A673 (cell line): ENCODE data around the genes C1orf52, SELENOF, GBP3 and GBP4.

GRCh38 chr1:84433631-84434176 lies 35.4 kb downstream of the DNASE2B start:
- PRO-cap = no peak

DNA sequence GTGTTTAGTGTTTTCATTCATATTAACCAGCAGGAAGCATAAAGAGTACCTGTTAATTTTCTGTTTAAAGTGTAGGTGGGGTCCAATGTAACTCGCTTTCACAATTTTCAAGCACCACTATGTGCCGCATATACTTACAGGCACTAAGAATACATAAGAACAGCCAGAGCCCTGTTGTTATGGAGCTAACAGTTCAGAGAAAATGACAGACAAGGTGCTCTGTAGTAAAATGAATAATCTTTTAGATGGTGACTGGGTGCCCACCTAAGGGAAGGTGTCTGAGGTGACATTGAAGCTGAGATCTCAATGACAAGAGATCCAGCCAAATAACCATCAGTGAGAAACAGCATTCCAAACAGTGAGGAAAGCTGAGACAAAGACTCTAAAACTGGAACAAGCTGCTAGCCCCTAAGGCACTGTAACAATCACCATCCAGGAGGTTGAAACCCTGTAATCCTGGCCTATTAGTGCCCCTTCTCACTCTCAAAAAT lies 2.5 kb upstream of the SPATA1 start:
- PRO-cap = no peak

DNA sequence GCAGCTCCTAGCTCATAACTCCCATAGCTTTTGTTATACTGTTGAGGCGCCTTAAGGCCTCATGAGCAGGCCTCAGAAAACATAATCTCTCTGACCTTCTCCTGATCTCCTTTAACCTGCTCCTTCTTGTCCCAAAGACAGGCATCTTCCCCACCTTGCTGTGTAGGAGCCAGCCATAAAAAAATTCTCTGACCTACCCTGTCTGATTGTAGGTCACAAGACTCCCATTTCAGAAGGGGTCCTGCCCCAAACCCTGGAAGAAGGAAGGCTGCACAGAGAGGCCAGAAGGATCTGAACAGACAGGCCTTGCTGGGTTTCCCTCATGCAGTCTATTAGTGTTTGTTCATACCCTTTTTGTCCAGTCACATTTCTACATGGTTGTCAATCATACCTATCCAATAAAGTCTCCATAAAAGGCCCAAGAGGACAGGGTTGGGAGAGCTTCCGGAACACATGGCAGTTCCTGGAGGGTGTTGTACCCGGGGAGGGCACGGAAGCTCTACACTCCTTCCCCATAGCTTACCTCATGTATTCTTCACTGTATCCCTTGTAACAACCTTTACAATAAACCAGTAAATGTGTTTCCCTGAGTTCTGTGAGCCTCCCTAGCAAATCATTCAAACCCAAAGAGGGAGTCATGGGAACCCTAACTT lies 28.2 kb downstream of the MCOLN2 start:
- PRO-cap = no peak

DNA sequence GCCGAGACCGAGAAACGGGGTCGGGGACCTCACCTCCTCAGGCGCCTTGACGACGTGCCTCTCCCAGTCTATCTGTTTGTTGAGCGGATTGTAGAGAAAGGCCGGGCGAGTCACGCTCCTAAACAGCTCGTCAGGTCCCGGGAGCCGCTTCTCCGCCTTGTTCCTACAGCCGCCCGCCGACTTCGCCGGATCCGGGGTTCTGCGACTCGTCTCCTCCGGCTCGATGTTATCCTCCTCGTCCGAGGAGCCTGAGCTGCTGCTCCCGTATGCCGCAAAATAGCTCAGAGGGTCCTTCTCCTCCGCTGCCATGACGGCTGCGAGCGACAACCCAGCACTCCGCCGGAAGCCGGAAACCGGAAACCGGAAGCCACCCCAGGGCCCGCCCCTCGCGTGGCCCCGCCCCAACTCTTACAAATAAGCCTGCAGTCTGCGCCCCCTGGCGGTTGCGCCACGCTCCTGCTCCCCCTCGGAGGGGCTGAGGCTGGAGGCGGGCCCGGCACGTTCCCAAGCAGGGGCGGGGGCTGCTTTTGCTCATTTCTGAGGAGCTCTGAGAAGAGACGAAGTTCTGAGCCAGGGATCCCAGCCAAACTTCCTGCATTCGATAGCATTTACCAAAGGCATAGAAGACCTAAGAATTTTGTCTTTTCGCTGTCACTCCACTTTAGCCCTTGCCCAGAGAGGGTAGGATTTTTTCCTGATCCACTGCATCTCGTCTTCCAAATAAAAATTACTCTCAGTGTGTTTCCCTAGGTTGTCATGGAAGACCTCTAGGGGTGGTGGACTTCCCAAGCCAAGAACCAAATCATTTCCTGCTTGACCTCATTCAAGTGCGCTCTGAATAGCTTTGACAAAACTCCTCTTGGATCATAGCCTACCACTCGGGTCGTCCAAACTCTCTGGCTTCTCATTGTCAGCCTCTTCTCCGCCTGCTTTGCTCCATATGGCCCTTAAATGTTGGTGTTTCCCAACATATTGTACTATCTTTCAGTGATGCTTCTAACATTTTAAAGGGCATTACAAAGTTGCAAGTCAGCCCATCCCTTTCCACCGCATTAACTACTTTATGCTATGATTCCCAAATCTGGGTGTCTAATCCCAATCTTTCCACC lies at the start of gene C1orf52:
Gene C1orf52, minus strand, starts transcription at position 338 of the 1,109 bp plus-strand sequence.
- PRO-cap = bidirectional peak, plus-strand start at position 534 of the sequence, minus-strand start at position 345 of the sequence

- PRO-cap = no peak
Observed at GRCh38 chr1:85273550-85274260, 2.7 kb downstream of the BCL10 start.

GRCh38 chr1:85471046-85471353 lies 6.0 kb upstream of the DDAH1 start:
- PRO-cap = no peak

GRCh38 chr1:86703594-86703953 lies 802 bp upstream of the SH3GLB1 start:
- PRO-cap = no peak

DNA sequence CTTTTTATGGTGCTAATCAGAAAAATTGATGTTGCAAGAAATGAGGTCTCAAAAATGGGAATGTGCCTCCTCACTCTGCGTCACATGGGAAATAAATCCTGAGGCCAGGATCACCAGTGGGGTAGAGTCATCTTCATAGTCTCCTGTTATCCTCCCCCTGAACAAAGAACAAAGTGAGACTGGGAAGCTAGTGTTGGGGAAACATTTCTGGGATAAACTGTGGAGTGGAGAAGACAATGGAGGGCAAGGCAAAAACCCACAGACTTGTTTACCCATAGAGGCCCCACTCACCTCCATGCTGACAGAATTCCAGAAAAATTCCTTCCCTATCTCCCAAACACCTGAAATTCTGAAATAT lies 41.6 kb downstream of the SH3GLB1 start:
- PRO-cap = no peak

DNA sequence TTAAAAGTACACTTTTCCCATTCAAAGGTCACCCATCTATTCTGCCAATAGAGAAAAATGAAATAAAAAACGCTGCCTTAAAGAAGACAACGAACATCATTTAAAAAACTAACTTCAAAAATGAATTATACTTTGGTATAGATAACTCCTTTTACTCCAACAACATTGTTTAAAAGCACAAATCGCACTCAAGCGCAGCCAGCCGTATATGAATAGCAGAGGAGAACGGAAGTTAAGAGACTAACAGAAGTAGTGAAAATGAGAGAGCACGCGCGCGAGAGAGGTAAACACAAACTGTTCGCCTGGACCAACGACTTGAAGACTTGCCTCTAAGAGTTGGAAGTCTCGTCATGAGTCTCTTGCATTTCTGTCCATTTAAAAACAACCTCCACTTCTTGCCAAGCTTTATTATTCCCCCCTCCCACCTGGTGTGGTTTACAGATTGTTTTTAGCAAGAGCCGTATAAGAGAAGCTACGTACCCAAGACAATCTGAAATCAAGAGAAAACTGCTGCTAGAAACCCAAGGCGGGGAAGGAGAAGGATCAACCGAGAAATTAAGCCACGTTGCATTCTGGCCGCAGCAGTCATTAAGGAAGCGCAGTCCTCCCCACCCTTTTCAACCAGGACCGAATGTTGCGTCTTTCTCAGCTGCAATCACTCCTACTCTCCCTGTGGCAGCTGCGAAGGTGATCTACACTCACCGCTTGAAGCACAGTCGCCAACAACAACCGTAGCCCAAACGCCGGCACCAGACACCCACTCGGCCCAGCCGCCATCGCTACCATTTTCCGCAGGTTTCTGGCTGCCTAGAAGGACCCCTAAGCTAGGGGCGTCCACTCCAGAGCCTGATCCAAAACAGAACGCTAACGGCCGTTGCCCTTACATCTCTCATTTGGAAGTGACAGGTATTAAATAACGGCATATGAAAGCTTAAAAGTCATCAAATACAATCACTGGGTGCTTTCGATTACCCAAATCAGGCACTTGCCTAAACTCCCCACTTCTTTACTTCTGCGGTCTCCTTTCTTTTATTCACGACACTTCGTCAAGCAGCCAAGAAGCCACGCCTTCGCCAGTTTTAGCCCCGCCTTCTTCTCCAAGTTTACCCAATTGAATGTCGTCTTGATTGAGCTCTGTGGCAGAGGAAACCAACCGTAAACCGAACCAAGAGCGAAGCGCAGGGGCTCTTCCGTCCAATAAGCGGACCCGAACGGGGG lies at the start of gene SELENOF:
Gene SELENOF, minus strand, starts transcription at position 801 of the 1,218 bp plus-strand sequence.
- PRO-cap = bidirectional peak, plus-strand start at position 568 of the sequence, minus-strand start at position 325 of the sequence; bidirectional peak, plus-strand start at position 786 of the sequence, minus-strand start at position 801 of the sequence; bidirectional peak, plus-strand start outside the sequence, minus-strand start at position 1,045 of the sequence

DNA sequence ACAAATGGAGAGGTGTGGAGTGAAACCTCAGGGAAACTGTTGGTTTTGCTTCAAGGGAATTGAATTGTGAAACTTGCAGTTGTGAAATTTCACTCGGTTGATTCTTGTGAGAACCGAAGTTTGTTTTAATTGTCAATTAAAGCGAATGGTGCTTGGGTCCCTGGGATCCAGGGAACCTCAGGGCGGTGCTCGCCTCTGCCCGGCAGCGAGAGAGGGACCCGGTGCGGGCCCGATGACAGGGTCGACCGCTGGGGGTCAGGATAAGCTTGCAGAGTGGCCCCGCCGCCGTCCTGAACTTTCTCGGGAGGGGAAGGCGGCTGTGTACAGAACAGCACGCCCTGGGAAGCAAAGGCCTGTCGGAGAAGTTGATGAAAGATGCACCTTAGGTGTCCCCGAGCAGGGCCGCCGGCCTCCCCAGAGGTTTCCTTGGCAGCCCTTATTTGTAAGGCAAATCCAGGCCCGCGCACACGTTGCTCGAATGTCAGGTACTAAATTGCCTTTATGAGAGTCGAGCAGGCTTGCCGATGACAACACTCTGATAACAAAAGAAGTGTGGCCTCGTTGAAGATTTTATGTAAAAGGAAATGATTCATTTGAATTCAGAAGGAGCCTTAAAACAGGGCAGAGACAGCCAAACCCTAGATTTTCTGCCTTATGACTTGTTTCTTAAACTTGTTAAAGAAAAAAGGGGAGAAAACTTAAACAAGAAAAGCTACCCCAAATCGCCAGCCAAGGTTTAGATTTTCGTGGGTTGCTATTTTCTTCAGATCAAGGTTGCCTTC lies 176.7 kb upstream of the LMO4 start:
- PRO-cap = no peak

GRCh38 chr1:87328419-87328600 lies 370 bp upstream of the LMO4 start:
- PRO-cap = bidirectional peak, plus-strand start at chr1:87328484, minus-strand start at chr1:87328308

GRCh38 chr1:87331919-87332553 lies 3.4 kb downstream of the LMO4 start:
- PRO-cap = no peak

GRCh38 chr1:87346159-87346677 lies 17.5 kb downstream of the LMO4 start:
- PRO-cap = no peak

GRCh38 chr1:87392657-87393135 lies 64.0 kb downstream of the LMO4 start:
- PRO-cap = no peak

DNA sequence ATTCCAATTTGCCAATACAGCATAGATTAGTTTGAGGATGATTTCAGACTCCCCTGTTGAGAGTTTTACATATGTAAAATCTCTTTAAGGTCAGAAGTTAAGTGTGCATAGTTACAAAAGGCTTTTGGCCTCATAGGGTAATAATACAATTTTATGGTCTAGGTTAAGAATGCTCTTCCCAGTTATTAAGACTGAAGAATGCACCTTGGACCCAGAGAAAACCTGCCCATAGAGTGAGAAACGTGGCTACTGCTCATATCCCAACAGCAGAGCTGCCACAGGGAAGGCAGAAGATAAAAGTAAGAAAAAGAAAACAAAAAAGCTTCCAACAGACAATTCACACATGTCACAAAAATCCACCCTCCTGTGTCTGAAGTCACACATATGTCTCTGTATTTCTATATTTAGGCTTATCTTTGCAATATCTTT lies 255.9 kb downstream of the LMO4 start:
- PRO-cap = no peak

DNA sequence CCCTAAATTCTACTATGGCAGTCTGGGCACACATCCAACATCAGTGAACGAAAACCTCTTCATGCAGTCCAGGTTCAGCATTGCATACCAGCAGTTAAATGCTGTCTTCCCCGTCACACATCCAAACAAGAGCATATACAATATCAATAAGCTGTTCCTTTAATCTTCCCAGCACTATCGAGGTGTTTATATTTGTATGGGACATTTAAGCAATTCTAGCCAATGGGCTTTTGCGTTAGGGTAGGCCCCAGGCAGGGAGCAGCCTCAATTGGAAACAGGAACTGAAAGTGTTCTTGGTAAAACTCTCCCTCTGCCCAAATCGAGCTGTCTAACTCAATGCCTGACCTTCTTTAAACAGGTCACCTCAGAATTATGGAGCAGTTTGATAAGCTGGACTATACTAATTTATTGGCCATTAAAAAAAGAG lies 497.9 kb downstream of the LMO4 start:
- PRO-cap = bidirectional peak, plus-strand start outside the sequence, minus-strand start at position 283 of the sequence

DNA sequence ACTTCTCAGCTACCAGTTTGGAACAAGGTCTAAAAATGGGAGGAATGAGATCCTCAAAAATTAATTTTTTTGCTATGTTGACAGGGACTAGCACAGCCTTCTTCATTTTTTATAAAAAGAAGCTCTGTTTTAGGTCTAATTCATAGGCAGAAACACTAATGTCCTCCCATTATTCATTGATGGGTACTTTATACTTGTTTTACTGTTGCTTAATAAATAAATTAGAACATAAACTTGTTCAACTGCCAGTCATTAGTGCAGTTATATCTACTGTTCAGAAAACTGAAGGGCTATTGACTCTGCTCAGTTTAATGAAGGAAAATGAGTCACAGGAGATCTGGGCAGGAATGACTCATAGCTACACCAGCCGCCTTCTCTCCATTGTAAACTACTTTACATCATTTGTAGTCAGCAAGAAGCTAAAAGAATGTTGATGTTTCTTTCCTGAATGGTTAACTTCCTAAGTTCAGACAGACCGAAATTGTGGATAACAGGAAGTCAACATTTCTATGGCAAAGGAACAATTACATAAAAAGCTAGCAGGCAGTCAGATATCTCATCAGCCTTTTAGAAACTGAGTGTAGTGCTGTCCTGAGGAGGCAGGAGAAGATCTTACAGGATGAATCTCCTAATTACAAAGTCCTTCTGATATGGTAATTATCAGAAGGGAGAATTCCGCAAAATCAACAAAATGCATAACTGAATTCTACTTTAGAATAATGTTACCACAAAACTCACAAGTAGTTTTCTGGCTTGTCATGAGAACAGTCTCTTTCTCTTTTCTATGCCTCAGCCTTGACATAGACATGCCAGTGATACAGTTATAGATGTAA lies 356.4 kb upstream of the PKN2 start:
- PRO-cap = bidirectional peak, plus-strand start at position 559 of the sequence, minus-strand start at position 284 of the sequence

GRCh38 chr1:89022127-89023071 lies at the start of gene GBP3:
GBP3 (minus strand) TSS chr1:89022866.
- PRO-cap = unidirectional peak, plus-strand start at chr1:89022428; bidirectional peak, plus-strand start at chr1:89022947, minus-strand start at chr1:89022807

- PRO-cap = no peak
Observed at GRCh38 chr1:89068167-89068695, 3.2 kb upstream of the GBP1 start.

DNA sequence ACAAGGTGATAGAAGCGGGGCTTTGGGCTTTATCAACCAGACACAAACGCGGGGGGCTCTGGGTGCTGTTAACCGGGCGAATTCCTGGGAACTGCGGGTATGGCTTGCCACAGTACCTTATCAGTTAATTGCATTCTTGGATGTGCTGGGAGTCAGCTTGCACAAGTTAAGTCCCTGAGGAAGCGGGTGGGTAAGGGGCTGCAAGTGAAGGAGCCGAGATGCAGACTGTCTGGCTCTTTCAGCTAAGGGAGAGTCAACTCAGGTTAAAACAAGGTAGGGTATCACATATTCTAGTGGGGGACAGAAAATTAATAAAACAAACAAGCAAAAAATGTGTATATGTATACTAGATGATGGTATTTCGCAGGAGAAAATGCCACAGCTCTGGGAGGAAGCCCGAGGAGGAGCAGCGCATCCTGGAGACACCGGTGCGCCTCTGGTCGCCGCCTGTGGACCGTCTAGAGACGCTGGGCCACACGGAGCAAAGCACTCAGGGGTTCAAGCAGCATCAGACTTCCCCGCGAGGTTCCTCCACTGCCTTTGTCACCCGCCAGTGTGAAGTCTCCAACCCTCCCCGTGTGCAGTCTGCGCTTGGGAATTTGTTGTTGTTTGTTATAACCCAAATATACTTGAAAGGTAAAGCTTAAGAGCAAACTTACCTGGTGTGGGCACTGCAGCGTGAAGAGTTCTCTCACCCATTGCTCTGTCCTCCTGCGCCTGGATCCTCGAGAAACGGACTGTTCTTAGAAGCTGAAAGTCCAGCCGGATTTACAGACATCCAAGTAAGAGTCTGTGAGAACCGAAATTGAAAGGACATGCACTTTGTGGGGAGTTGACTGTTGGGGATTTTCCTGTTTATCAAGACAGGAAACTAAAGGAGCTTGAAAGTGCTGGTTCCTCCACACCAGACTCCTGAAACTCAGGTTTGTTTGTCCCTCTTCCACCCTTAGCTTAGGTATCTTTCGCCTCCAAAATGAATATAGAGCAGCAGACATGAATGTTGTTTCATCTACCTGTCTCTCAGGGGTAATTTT lies at the start of gene GBP4:
Gene GBP4, minus strand, starts transcription at position 807 of the 1,034 bp plus-strand sequence.
- PRO-cap = no peak